Keratinocyte (primary cell): Measurements from ENCODE around the gene FAHD2A.

CAGE:
- cytosol, long polyA minus RNA = no peak
- cytosol, long polyA plus RNA = no peak
- long polyA plus RNA = no peak
- nucleus, long polyA minus RNA = no peak
- nucleus, long polyA plus RNA = no peak
These were observed 246.8 kb upstream of the PLGLB2 start for GRCh38 chr2:87501025-87501529.

DNA sequence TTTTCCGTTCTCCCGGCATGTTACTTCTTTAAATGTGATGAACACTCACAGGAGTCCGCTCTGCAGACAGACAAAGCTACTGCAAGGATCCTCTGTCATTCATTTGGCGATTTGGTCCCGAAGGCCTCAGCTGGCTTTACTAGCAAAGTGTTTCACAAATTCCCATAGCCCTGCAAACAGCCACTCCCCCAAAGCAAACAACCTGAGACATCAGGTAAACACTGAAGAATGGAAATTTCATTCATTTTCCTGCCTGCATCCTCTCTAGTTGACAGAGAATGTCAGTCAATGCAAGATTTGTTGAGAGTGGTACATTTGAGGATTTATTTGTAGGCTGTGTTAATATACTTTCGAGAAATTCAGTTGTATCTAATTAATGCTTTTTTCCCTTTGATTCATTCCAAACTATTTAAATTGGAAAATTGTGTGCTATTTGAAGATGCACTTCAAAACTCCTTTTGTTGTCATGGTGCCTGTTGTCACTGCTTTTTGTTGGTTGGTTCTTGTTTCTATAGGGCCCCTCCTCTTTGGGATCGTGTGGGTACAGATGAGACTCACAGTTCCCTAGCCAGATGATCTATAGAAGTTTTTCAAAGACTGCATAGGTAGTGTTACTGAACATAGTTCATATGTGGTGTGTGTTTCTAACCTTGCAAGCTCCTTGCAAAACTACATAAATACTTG is 215.8 kb upstream of the PLGLB2 start:
CAGE:
- cytosol, long polyA minus RNA = no peak
- cytosol, long polyA plus RNA = no peak
- long polyA plus RNA = no peak
- nucleus, long polyA minus RNA = no peak
- nucleus, long polyA plus RNA = no peak

GRCh38 chr2:87594833-87595391 is 153.0 kb upstream of the PLGLB2 start:
CAGE:
- cytosol, long polyA minus RNA = no peak
- cytosol, long polyA plus RNA = no peak
- long polyA plus RNA = no peak
- nucleus, long polyA minus RNA = no peak
- nucleus, long polyA plus RNA = no peak

DNA sequence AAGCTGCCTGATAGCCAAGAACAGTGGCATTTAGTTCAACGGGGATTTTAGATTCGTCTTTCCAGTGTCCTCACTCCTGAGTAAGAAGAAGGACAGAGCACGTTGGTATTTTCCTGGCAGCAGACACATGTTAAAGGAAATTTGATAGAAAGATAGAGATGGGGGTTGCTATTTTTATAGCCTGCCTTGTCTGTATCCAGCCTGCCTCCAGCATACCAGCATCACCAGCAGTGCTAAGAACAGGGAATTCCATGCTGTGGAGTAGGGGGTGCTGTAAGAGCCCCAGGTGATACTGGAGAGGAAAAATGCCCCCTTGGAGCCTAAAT is 1.1 kb upstream of the SMYD1 start:
CAGE:
- cytosol, long polyA minus RNA = no peak
- cytosol, long polyA plus RNA = no peak
- long polyA plus RNA = no peak
- nucleus, long polyA minus RNA = no peak
- nucleus, long polyA plus RNA = no peak

CAGE:
- cytosol, long polyA minus RNA = no peak
- cytosol, long polyA plus RNA = no peak
- long polyA plus RNA = no peak
- nucleus, long polyA minus RNA = no peak
- nucleus, long polyA plus RNA = no peak
These were observed 909 bp downstream of the FABP1 start for GRCh38 chr2:88126977-88127329.

DNA sequence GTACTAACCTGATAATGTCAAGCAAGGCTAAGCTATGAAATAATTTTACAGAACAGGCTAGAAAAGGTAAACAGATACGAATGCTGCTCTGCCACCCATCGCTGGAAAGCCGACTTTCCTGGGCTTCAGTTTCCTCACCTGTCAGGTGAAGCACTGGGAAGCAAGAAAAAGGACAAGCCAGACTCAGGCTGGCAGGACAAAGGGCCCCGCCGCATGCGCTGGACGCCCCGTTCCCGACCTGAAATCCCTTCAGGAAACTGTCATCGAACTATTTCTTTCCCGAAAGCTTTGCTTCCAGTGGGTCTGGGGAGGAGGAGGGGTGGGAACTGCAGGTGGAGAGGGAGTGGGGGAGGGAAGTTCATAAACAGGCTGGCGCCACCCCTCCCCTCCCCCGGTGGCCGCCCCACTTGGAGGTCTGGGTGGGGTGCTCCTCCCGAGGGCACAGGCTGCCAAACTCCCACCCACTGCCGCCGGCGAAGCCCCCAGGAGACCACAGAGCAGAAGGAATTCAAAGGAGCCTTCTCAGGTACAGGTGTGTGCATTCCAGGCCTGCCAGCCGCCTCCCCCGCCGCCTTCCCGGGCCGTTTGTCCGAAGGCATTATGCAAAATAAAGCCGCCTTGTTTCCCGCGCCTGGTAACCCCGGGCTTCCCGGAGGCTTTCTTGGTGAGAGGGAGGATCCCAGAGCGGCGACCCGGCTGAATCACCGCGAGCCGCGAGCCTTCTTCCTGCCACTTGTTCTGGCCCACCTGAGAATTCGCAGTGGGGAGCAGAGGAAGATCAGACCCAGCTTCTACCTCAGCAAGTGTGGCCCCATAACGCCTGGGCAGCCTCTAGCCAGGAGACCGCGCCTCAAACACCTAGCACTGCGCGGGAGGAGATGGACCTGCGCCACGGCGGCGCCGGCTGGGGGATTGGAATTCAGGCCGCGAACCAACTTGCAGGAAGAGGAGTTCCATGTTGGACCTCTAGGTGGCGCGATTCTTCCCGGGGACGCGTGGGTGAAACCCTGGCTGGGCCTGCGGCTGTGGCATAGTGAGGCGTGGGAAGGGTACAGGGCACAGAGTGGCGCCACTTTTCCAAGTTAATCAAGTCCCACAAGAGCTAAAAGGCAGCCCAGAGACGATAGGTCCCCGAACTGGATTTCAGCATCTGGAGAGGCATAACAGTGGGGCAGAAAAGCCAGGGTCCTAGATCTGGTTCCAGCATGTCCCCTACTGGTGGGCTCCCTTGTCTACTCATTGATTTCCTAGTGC is 101.9 kb downstream of the FOXI3 start:
CAGE:
- cytosol, long polyA minus RNA = no peak
- cytosol, long polyA plus RNA = no peak
- long polyA plus RNA = no peak
- nucleus, long polyA minus RNA = no peak
- nucleus, long polyA plus RNA = no peak

CAGE:
- cytosol, long polyA minus RNA = no peak
- cytosol, long polyA plus RNA = no peak
- long polyA plus RNA = no peak
- nucleus, long polyA minus RNA = no peak
- nucleus, long polyA plus RNA = no peak
These were observed 32.0 kb upstream of the EIF2AK3 start for GRCh38 chr2:88658935-88660083.

DNA sequence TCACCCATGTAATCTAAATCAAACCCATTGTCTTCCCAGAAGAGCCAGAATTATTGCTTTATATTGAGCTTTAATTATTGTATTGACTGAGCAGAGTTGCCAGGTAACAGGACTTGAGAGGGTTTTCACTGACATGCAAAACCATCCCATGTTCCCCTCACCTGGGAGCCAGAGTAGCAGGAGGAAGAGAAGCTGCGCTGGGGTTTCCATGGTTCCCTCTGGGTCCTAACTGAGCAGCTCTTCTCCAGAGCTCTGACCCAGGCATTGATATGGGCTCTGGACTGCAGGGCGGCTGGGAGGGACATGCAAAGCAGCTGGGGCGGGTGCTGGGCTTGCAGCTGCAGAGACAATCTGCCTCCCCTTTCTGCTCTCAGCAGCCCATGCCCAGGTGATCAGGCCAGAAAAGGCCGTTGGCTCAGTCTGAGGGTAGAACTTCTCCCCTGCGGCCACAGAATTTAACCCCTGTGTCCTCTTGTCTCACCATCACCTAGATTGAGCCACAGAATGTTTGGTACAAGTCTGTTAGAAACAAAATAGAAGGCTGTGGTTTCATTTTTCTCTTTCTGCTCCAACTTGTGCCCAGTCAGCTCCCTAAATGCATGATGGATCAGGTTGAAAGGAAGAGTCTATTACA is 451.5 kb downstream of the RPIA start:
CAGE:
- cytosol, long polyA minus RNA = no peak
- cytosol, long polyA plus RNA = no peak
- long polyA plus RNA = no peak
- nucleus, long polyA minus RNA = no peak
- nucleus, long polyA plus RNA = no peak

CAGE:
- cytosol, long polyA minus RNA = no peak
- cytosol, long polyA plus RNA = no peak
- long polyA plus RNA = no peak
- nucleus, long polyA minus RNA = no peak
- nucleus, long polyA plus RNA = no peak
These were observed 1553.8 kb downstream of the RPIA start for GRCh38 chr2:90244925-90246058.

DNA sequence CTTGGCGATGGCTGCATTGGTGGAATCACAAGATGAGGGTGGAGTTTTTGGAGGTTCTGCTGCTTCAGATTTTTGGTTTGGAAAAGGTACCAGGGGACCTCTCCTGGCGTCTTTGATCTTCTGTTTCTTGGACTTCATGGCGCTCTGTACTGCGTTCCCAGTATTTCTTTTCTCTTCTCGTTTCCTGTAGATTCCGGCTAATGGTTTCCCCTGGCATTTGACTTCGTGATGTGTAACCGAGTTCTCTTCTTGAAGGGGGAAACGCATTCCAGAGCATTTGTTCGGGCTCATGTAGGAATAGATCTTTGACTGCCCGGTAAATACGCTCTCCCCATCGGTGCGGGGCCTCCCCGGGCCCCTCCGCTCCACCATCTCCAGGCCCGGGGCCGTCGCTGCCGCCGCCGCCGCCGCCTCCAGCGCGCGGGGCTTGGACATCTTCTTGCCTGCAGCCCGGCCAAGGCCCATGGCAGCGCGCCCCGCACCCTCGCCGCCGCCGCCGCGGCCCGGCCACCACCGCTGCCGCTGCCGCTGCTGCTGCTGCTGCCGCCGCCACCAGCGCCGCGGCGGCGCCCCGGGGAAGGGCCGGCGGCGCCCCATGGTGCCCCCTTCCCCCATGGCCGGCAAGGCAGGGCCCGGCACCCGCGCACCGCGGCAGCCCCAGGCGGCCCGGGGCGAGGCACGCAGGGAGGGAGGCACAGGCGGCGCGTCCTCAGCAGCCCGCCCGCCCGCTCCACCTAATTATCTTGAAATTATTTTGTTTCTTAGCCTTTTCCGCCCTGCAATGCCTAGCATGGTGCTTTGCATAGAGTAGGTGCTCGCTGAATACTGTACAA is 2838.4 kb upstream of the AQP7B start:
CAGE:
- cytosol, long polyA minus RNA = no peak
- cytosol, long polyA plus RNA = no peak
- long polyA plus RNA = no peak
- nucleus, long polyA minus RNA = no peak
- nucleus, long polyA plus RNA = no peak

GRCh38 chr2:91766222-91766805 is 2820.8 kb upstream of the AQP7B start:
CAGE:
- cytosol, long polyA minus RNA = no peak
- cytosol, long polyA plus RNA = no peak
- long polyA plus RNA = no peak
- nucleus, long polyA minus RNA = no peak
- nucleus, long polyA plus RNA = no peak

CAGE:
- cytosol, long polyA minus RNA = no peak
- cytosol, long polyA plus RNA = no peak
- long polyA plus RNA = no peak
- nucleus, long polyA minus RNA = no peak
- nucleus, long polyA plus RNA = no peak
These were observed 22.7 kb downstream of the MAL start for GRCh38 chr2:95048221-95048673.

GRCh38 chr2:95075389-95075955 is 46.1 kb downstream of the MRPS5 start:
CAGE:
- cytosol, long polyA minus RNA = no peak
- cytosol, long polyA plus RNA = no peak
- long polyA plus RNA = no peak
- nucleus, long polyA minus RNA = no peak
- nucleus, long polyA plus RNA = no peak

CAGE:
- cytosol, long polyA minus RNA = no peak
- cytosol, long polyA plus RNA = no peak
- long polyA plus RNA = no peak
- nucleus, long polyA minus RNA = no peak
- nucleus, long polyA plus RNA = no peak
These were observed 1.2 kb downstream of the ZNF514 start for GRCh38 chr2:95158397-95158950.

DNA sequence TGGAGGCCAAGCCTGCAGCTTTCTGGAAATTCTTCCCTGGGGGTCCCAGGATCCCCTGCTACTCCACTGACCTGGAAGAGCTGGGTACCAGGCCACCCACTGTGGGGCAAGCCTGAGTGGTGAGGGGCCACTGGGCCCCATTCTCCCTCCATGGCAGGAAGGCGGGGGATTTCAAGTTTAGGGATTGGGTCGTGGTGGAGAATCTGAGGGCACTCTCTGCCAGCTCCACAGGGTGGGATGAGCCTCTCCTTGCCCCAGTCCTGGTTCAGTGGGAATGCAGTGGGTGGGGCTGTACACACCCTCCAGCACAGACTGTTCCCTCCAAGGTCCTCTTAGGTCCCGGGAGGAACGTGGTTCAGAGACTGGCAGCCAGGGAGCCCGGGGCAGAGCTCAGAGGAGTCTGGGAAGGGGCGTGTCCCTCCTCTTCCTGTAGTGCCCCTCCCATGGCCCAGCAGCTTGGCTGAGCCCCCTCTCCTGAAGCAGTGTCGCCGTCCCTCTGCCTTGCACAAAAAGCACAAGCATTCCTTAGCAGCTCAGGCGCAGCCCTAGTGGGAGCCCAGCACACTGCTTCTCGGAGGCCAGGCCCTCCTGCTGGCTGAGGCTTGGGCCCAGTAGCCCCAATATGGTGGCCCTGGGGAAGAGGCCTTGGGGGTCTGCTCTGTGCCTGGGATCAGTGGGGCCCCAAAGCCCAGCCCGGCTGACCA is 17.8 kb upstream of the FAHD2A start:
CAGE:
- cytosol, long polyA minus RNA = no peak
- cytosol, long polyA plus RNA = no peak
- long polyA plus RNA = no peak
- nucleus, long polyA minus RNA = no peak
- nucleus, long polyA plus RNA = no peak

GRCh38 chr2:95391780-95392214 is 10.7 kb upstream of the FAHD2A start:
CAGE:
- cytosol, long polyA minus RNA = no peak
- cytosol, long polyA plus RNA = no peak
- long polyA plus RNA = no peak
- nucleus, long polyA minus RNA = no peak
- nucleus, long polyA plus RNA = no peak

GRCh38 chr2:95402443-95403645 is at the start of gene FAHD2A:
Gene FAHD2A, plus strand, starts transcription at chr2:95402708.
CAGE:
- cytosol, long polyA minus RNA = start-site peak on the plus strand at chr2:95402704-95402726, 16 reads
- cytosol, long polyA plus RNA = no peak
- long polyA plus RNA = start-site peak on the plus strand at chr2:95402719-95402757, 66 and 91 reads in 2 replicates
- nucleus, long polyA minus RNA = no peak
- nucleus, long polyA plus RNA = no peak

DNA sequence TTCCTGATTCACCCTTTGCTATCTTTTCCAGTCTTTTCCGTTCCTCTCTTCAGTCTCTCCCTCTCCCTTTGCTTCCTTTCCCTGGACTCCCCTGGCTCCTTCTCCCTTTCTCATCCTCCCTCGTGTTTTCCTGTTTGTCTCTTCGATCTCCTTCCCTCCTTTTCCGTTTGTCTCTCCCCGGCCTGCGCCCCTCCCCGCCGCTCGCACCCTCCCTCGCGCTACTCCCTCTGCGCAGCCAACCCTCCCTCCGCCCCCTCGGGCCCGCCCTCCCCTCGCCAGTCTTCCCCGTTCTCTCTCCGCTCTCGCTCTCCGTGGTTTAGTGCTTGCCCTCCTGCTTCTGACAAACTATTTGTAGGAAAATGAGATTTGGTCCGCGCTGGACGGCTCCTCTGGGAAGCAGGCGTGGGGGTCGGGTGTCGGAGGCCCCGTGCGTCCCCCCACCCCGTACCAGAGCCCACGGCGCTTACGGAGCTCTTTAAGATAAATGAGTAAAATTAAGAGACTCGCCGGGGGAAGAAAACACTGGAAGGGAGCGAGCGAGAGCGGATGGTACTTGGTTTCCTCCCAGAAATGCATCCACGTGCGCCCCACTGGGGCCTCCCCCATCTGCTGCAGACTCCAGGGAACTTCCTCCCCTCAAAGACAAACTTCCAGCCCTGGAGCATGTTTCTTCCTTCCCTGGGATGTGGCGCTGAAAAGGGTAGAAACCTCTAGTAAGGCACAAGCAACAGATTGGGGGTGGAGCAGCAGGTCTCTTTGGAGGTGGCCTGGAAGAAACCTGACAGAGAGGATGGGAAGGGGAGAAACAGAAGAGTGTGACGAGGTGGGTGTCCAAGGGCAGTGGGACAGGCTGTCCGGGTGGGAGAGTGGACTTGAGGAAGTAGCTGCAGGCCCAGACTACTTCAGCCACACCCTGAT is 91.0 kb downstream of the TRIM43 start:
CAGE:
- cytosol, long polyA minus RNA = no peak
- cytosol, long polyA plus RNA = no peak
- long polyA plus RNA = no peak
- nucleus, long polyA minus RNA = no peak
- nucleus, long polyA plus RNA = no peak

GRCh38 chr2:95830038-95831274 is 161.2 kb downstream of the ANKRD36C start:
CAGE:
- cytosol, long polyA minus RNA = no peak
- cytosol, long polyA plus RNA = no peak
- long polyA plus RNA = no peak
- nucleus, long polyA minus RNA = no peak
- nucleus, long polyA plus RNA = no peak

DNA sequence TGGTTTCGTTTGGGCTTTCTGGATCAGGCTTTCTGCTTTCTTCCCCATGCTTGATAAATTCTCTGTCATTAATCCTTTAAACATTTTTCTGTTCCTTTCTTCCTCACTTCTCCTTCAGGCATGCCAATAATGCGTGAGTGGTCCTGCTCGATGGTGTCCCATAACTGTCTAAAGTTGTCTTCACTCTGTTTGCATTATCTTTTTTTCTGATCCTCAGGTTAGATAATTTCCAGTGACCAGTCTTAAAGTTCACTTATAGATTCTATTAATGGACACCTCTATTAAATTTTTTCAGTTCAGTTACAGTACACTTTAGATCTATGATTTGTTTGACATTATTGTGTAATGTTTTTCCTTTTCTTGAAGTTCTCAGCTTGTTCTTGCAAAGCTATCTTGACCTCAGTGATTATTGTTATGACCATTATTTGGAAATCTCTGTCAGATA is 152.8 kb downstream of the ANKRD36C start:
CAGE:
- cytosol, long polyA minus RNA = no peak
- cytosol, long polyA plus RNA = no peak
- long polyA plus RNA = no peak
- nucleus, long polyA minus RNA = no peak
- nucleus, long polyA plus RNA = no peak